Umbilical cord (tissue), 2 donors: ENCODE results near the genes MRPS2, UBAC1 and TMEM250.

- RAMPAGE, long total RNA = no peak
These were observed 50.4 kb downstream of the RXRA start for GRCh38 chr9:134376320-134377371.

GRCh38 chr9:134443754-134444362 is 117.6 kb downstream of the RXRA start:
- RAMPAGE, long total RNA = no peak

- RAMPAGE, long total RNA = no peak
These were observed 4.2 kb upstream of the COL5A1 start for GRCh38 chr9:134637263-134637863.

- RAMPAGE, long total RNA = no peak
These were observed 71.3 kb downstream of the COL5A1 start for GRCh38 chr9:134712779-134713520.

DNA sequence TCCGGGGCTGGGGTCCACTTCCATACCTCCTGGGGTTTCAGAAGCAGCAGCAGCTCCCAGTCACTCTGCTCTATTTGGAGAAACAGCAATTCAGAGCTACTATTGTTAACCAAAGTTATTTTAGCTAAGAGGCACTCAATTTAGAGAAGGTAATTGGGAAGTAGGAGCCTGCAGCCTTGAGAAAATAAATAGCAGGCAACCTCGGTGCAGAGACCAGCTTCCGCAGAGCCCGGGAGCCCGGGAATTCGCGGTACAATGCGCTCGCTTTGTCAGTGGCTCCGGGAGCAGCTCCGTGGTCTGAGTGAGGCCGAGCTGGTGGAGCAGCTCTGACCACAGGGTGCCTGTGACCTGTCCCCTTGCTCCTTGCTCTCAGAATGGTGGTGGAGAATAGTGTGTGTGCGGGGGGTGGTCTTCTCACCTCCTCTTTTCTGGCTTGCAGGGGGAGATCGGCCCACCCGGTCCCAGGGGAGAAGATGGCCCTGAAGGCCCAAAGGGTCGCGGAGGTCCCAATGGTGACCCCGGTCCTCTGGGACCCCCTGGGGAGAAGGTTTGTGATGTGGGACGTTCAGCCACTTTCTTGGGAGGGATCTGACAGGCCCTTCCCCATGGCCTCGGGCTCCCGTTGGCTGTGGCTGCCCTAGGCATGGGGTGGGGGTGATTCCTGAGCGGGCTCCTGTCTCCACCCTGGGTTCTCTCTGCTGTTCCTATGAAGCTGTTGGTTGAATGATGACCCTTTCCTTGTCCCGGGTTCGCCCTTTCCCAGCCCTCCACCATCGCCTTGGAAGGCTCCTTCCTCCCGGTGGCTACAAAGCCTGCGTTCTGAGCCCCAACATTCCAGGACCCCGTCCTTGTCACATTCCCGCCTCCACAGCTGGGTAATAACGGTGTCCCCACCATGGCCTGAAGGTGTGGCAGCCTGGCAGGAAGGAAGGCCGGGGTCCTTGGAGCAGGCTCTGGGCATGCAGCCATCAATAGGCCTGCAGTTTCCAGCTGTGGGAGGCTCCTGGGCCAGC is 95.8 kb upstream of the FCN2 start:
- RAMPAGE, long total RNA = no peak

DNA sequence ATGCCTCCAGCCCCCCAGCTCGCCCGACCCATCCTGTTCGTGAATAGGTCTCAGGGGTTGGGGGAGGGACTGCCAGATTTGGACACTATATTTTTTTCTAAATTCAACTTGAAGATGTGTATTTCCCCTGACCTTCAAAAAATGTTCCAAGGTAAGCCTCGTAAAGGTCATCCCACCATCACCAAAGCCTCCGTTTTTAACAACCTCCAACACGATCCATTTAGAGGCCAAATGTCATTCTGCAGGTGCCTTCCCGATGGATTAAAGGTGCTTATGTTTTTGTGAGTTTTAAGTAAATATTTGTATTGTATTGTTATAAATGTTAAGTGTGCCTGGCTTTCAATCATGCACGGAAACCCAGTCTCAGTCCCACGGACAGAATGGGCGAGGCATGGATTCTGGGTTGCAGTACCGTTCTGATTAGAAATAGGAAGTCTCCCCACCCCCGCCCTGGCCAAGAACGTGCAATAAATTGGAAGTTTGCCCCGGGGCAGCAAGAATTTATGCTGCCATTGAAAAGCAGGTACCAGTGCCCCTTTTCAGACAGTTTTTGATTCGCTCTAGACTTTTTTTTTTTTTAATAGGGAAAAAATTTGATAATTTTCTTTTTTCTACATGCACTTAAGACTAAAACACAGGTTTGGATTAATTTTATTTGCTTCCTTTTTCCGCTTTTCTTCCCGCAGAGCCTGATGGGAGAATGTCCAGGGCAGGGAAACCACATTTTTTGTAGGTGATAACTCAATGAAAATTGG is 37.8 kb upstream of the FCN2 start:
- RAMPAGE, long total RNA = no peak

GRCh38 chr9:135009814-135010449 is 77.5 kb upstream of the OLFM1 start:
- RAMPAGE, long total RNA = no peak

DNA sequence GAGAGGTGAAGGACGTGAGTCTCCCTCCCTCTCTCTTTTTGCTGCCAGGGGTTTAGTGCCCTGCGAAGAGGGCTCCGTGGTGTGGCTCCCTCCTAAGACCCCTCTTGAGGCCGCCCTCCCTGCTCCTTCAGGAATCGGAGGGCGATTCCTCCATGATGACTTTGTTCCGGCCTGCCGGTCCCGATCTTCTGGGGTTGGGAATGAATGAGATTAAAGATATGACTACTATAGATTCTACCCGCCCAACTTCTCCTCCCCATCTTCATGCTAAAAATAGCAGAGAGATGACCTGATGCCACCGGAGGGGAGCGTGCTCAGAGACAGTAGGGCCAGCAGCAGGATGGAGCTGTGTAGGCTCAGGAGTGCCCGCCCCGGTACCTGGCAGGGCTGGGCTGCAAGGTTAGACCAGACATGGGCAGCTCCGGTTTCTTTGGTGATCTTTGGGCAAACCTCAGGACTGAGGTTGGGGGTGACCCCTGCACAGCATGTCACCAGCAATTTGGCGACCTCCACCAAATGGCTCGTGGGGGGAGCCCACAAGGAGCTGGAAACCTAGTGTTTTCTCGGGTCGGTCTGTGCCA is 1.7 kb downstream of the OLFM1 start:
- RAMPAGE, long total RNA = no peak

- RAMPAGE, long total RNA = start-site peak on the plus strand at chr9:135500644-135500752, 26 and 86 reads in 2 replicates
These were observed at the start of gene MRPS2 for GRCh38 chr9:135500427-135501054. TSS of gene MRPS2 (plus strand) at chr9:135500682.

DNA sequence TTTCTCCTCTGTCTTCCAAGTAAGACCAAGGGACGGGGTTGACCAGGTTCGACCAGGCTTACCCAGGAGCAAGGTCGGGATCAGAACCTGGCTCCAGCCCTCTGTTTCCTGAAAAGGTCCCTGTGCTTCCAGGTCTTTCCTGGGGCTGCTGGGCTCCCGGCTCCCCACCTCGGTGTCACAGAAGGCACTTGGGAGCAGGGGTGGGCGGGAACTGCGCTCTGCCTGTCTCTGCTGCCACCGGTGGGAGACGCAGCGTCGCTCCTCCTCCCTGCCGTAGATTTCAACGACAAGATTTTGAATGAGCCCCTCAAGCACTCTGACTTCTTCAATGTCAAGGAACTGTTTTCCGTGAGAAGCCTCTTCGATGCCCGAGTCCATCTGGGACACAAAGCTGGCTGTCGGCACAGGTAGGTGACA is 1.1 kb downstream of the MRPS2 start:
- RAMPAGE, long total RNA = no peak

DNA sequence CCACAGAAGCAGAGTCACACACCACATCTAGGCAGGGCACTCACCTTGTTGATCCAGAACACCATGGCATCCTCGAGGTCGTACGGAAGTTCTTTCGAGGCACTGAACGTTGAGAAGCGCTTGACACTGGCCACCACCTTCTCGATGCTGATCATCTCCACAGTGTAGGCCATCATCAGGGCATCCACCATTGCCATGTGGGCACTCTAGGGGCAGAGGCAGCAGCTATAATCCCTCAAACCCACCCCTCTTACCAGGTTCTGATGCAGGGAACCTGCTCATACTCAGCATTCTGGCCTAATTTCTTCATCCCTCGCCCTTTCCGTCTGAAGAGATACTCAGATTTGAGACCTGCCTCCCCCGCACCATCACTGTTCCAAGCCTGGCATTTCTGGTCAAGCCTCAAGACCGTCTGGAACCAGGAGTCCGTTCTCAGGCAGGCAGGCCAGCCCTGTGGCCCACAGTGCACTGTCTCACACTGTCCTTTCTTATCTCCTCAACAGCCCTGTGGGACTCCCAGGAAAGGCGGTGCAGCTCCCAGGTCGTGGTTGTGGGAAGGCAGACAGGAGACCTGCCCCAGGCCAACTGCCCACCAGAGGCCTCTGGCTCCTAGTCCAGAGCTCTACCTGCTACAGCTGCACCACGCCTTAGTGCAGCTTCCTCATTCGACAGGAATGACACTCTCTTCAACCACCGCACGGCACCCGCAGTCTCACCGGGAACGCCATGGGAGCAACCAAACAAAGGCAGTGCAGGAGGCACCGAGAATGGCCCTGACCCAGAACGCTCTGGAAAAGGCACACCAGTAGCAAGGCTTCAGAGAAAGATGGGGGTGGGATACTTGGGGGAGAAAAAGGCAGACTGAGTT is 25.5 kb downstream of the CAMSAP1 start:
- RAMPAGE, long total RNA = no peak

DNA sequence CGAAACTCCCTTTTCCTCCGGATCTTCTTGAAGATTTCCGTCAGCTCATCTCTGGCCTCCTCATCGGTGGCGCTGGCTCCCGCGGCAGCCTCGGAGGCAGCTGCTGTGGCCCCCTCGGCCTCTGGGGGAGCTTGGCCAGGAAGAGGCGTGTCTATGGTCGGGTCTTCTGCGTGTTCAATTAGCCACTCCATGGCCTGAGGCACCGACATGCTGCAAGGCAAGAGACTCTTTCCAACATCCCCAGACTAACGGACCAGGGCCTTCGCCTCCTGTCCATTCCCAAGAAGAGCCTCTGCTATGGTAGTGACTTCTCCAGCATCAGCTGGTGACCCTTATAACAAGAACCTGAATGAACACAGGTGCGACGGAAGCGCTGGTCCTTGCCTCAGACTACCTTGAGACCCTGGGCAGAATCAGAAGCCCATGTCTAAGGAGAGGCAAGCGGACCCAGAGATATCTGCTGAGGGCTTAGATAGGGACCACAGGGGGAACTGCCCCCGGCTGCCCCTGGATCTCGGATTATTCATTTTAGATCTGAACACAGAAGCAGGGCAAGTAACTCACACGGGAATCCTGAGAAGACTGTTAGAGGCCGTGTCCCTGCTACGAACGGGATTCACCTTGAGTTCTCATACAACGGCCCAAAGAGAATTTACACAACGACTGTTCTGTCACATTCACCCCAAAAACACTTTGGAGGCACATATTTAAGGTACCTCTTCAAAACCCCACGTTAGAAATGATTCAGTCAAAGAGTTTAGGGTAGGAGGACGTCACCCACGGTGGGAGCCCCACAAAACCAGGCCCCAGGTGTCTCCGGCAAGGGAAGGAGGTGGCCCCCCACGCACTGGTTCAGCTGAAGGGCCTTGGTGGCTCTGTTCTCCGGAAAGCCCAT is 15.9 kb downstream of the UBAC1 start:
- RAMPAGE, long total RNA = no peak

- RAMPAGE, long total RNA = no peak
These were observed at the start of gene UBAC1 for GRCh38 chr9:135960565-135961836. TSS of gene UBAC1 (minus strand) at chr9:135961373.

- RAMPAGE, long total RNA = no peak
These were observed 48.0 kb upstream of the UBAC1 start for GRCh38 chr9:136009030-136009780.

GRCh38 chr9:136024572-136025290 is 63.6 kb upstream of the UBAC1 start:
- RAMPAGE, long total RNA = no peak

- RAMPAGE, long total RNA = no peak
These were observed 8.6 kb downstream of the NACC2 start for GRCh38 chr9:136086296-136087044.

GRCh38 chr9:136118744-136119129 is at the start of gene TMEM250:
TSS of gene TMEM250 (minus strand) at chr9:136118875.
- RAMPAGE, long total RNA = no peak

DNA sequence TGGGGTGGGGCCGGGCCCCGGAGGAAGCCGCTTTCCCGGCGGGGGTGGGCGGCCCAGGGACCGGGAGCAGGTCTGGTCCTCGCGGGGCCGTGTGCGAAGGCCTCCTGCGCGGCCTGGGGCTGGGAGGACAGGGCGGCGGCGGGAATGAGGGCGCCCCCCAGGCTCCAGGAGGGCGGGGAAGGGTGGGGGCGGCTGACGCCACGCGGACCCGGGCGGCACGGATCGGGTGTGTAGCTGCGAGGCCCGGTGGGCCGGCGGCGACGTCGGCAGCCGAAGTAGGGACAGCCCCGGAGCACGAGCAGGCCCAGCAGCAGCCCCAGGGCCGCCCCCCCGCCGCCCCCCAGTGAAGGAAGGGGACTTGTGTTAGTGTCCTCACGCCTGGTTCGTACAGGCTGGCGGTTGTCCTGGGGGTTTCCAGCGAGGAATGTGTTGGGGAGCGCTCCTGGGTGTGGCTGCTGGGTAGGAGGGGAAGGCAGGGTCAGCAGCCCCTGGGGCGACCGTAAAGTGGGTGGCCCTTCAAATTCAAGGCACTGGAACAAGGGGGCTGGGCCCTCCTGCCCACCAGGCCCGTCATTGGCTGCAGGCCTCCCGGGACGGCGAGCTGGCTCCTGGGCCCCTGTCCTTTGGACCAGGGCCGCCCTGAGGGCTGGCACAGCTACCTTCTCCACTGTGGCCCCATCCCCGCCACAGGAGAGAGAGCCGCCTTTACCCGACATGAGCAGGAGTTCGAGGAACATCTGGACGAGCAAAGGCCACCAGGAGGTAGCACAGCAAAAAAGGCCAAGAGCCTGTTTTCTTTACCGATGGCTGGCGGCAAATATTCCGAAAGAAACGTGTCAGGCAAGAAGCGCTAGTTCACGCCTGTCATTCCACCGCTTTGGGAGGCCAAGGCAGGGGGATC is 705 bp upstream of the TMEM250 start:
- RAMPAGE, long total RNA = no peak

GRCh38 chr9:136266805-136267987 is 21.6 kb upstream of the QSOX2 start:
- RAMPAGE, long total RNA = no peak

DNA sequence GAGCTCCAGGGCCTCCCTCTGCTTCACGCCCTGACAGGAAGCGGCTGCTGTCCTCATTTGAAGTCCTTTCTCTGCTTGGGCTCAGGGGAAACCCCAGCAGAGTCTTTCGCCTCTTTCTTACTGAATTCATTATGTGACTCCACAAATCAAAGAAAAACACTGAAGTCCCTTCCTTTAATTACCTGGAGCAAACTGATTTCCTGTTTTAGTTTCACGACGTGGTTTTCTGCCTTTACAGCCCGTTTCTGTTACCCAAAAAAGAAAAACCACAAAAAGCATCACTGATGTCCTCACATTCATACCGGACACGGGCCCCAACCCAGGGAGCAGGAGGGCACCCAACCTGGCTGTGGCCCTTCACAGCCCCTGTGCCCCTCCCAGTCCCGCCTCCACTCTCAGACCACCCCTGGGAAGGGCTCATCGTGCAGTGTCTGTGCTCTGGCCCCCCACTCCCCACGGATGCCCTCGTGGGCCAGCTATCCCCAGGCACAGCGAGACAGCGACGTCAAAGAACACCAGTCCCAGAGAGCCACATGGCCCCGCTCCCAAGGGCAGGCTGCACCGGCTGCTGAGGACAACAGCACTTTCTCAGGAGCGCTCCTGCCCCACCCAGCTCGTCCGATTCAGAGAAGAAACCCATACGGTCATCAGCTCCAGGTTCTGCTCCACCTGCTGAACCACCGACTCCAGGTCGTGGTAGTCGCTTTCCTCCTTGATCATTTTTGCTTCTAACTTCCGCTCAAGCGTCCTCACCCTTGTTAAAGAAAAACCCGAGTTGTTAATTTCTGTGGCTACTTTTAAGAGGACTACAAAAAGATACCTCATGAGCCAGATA is 4.7 kb upstream of the SNAPC4 start:
- RAMPAGE, long total RNA = no peak